Hair follicular keratinocyte (primary cell): ENCODE measurements around a stretch of chr17.

- RAMPAGE, long total RNA, result no peak
Observed at GRCh38 chr17:5020244-5020948, 14.8 kb downstream of the SLC52A1 start.

DNA sequence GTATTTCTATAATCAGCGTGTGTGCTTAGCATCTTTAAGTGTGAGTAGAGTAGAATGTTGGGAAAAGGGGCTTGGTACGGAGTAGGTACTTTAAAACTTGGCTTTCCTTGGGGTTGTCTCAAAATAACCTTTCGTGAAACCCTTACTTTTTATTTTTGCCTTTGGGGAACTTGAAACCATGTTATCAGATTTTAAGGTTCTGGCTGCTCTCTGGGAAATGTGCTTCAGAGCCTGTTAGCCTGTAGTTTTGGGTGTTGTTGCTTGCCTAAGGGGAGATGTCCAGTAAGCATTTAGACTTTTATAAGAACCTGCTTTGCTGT, 1.4 kb downstream of the RABEP1 start:
- RAMPAGE, long total RNA, result no peak

- RAMPAGE, long total RNA, result no peak
Observed at GRCh38 chr17:5412398-5413185, 6.9 kb downstream of the NUP88 start.

GRCh38 chr17:5772608-5773099, 188.3 kb upstream of the NLRP1 start:
- RAMPAGE, long total RNA, result no peak

DNA sequence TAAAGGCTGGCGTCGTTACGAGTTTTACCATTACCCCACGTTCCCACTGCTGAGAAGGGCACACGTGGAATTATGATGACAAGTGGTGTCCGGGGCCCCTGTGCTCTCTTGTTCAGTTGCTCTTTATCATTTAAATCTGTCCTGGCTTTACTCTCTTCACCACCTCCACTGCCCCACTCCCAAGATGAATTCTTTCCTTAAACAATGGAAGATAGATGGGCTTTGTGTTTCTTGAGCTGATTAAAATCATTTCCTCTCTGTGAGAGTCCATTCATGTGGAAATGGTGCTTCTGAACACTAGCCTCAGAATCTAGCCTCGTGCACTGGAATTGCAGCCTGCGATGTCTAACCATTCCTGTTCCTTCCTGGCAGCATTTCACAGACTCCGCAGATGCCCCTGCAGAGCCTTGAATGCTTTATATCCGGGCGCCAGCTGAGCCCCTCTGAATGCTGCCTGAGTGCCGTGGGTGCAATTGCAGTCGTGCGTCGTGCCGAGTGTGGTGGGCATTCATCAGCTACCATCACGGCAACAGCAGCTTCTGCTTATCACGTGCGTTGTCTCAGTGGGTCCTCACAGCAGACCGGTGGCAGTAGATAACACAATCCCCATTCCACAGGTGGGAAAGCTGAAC, 172.9 kb upstream of the WSCD1 start:
- RAMPAGE, long total RNA, result no peak

DNA sequence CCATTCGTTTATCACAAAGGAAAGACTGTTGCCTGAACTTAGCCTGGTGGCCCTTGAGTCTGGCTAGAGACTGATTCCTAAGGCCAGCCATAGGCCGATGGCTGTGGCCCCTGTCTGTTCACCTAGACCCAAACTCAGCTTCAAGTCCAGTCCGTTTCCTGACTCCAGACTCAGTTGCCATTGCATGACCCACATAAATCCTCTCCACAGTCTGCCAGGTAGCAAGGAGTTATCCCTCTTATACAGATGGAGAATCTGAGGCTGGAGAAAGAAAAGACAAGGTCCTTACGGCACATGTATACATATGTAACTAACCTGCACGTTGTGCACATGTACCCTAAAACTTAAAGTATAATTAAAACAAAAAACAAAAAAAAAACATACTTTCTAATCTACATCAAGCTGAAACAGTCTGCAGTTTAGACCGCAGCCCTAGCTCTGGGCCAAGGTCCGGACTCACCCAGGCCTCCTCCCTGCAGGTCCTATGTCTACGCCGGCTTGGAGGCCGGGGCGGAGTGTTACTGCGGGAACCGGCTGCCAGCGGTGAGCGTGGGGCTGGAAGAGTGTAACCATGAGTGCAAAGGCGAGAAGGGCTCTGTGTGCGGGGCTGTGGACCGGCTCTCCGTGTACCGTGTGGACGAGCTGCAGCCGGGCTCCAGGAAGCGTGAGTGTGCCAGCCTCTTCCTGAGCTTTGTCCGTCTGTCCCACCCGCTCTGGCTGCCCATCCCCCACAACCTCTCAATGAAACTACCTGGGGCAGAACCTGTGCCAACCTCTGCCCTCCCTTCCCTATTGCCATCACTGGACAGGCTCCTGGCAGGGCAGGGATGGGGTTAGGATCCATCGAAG, 19.9 kb downstream of the WSCD1 start:
- RAMPAGE, long total RNA, result no peak

GRCh38 chr17:6456750-6457528, 12.7 kb downstream of the PIMREG start:
- RAMPAGE, long total RNA, result no peak

DNA sequence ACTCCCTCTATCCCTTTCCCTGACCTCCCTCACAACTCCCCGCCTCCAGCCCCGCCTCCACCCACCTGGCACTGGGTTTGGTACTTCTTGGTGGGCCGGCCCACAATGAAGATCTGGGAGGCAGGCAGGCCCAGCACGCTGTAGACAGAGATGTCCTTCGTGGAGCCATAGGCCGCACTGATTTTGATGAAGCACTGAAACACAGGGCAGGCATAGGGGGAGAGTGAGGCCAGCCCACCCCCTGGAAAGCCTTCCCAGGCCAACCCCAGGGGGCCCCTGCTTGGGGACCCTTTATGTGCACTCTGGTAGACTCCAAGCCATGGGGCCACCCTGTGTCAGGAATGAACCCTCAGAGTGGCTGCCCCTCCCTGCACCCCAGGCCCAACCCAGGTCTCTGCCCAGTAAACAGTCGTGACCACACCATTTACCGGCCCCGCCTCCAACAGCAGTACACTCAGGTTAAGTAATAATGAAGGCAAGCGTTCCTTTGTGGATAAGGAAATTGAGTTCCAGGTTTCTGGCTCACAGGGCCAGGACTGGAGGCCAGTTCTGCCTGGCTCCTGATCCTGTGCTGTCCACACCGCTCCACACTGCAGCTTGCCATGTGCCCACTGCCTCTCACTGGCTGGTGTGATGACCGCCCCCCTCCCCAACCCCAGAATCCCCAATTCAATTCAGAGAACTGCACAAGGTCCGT, 13.4 kb downstream of the PIMREG start:
- RAMPAGE, long total RNA, result no peak

DNA sequence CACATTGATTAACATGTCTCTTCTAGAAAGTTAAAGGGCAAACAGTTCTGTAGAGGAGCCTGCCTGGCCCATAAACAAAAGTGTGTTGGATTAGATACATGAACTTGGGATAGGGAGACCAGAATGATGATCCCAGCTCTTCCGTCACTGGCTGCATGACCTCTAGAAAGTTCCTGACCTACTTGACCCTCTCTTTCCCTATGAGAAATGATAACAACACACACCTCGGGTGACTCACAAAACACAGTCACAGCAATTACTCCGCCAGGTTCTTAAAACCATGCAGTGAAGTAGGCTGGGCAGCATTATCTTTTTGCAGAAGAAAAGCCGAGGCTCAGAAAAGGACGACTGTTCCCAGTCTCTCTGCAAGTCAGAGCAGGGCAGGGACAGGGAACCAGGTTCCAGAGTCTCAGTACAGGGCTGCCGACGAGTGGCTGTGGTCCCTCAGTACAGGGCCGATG, 32.2 kb downstream of the PIMREG start:
- RAMPAGE, long total RNA, result no peak

- RAMPAGE, long total RNA, result no peak
Observed at GRCh38 chr17:6507585-6508049, 48.7 kb downstream of the PITPNM3 start.

GRCh38 chr17:6591494-6592071, 35.2 kb upstream of the PITPNM3 start:
- RAMPAGE, long total RNA, result no peak

DNA sequence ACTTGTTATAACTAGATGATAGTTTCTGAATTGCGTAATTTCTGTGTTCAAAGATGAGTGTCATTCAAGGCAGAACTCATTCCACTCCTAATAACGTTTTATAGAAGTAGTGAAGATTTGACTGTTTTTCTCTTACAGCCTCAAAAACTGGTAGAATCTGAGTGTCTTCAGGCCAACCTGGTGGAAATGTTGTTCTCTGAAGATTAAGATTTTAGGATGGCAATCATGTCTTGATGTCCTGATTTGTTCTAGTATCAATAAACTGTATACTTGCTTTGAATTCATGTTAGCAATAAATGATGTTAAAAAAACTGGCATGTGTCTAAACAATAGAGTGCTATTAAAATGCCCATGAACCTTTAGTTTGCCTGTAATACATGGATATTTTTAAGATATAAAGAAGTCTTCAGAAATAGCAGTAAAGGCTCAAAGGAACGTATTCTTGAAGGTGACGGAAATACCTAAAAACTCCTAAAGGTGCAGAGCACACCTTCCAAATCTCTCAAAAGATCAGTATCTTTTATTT, 2.0 kb downstream of the TXNDC17 start:
- RAMPAGE, long total RNA, result no peak

DNA sequence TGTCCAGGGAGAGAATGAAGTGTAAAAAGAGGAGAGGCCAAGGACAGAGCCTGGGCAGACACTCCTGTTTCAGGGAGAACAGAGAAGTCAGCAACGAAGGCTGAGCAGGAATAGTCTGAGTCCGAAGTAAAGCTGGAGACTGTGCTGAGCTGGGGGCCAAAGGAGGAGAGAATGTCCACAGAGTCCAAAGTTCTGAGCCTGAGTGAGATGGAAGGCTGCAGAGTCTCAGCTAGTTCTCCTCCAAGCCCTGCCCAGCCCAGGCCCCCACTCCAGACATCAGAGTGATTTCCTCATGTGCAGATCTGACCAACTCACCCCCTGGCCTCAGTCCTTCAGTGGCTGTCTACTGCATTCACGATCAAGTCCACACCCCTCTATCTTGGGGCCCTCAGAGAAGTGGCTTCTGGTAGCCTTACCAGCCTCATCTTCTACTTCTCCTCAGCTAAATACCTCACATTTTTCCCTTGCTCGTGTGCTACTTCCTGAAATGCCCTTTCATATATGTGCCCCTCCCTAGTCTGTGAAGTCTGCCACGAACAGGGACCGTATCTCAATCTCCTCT, 21.6 kb downstream of the SLC13A5 start:
- RAMPAGE, long total RNA, result no peak

GRCh38 chr17:6700209-6700797, 12.9 kb downstream of the SLC13A5 start:
- RAMPAGE, long total RNA, result no peak

GRCh38 chr17:6761471-6762230, 5.8 kb downstream of the XAF1 start:
- RAMPAGE, long total RNA, result no peak

DNA sequence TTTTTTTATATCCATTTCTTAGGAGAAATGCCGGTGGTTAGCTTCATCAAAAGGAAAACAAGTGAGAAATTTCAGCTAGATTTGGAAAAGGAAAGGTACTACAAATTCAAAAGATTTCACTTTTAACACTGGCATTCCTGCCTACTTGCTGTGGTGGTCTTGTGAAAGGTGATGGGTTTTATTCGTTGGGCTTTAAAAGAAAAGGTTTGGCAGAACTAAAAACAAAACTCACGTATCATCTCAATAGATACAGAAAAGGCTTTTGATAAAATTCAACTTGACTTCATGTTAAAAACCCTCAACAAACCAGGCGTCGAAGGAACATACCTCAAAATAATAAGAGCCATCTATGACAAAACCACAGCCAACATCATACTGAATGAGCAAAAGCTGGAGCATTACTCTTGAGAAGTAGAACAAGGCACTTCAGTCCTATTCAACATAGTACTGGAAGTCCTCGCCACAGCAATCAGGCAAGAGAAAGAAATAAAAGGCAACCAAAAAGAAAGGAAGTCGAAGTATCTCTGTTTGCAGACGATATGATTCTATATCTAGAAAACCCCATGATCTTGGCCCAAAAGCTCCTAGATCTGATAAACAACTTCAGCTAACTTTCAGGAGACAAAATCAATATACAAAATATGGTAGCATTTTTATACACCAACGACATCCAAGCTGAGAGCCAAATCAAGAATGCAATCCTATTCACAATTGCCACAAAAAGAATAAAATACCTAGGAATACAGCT, 2.8 kb upstream of the FBXO39 start:
- RAMPAGE, long total RNA, result no peak

GRCh38 chr17:6797869-6798549, 22.0 kb downstream of the FBXO39 start:
- RAMPAGE, long total RNA, result no peak

GRCh38 chr17:6913545-6914374, 82.1 kb upstream of the ALOX12 start:
- RAMPAGE, long total RNA, result no peak

DNA sequence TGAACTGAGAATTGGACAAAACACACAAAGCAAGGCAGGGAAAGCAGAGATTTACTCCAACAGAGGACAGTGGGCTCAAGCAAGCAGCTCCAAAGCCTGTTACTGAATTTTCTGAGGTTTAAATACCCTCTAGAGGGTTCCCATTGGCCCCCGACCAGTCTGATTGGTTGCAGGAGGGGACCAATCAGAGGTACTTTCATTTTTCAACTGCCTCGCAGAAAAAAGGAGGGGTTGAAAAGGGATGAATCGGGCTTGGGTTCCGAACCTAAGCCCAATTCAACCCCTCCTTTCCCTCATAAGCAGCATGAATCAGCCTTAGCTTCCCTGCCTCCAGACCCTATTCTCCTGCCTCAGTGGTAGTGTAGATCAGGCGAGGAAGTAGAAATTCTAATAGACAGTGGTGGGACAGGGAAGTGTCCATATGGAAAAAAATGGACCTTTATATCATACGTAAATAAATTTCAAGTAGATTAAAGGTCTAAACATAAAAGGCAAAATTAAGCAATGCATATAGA, 55.5 kb upstream of the ALOX12 start:
- RAMPAGE, long total RNA, result no peak

GRCh38 chr17:6996553-6997109, 782 bp downstream of the ALOX12 start:
- RAMPAGE, long total RNA, result no peak